ENCODE results near the gene MAK.

- PRO-cap, result no peak
These were observed 57.9 kb downstream of the RREB1 start for GRCh38 chr6:7165617-7166048.

- PRO-cap, result no peak
These were observed 96.3 kb downstream of the RREB1 start for GRCh38 chr6:7203777-7204648.

GRCh38 chr6:7231499-7231776 lies 81.6 kb downstream of the SSR1 start:
- PRO-cap, result no peak

DNA sequence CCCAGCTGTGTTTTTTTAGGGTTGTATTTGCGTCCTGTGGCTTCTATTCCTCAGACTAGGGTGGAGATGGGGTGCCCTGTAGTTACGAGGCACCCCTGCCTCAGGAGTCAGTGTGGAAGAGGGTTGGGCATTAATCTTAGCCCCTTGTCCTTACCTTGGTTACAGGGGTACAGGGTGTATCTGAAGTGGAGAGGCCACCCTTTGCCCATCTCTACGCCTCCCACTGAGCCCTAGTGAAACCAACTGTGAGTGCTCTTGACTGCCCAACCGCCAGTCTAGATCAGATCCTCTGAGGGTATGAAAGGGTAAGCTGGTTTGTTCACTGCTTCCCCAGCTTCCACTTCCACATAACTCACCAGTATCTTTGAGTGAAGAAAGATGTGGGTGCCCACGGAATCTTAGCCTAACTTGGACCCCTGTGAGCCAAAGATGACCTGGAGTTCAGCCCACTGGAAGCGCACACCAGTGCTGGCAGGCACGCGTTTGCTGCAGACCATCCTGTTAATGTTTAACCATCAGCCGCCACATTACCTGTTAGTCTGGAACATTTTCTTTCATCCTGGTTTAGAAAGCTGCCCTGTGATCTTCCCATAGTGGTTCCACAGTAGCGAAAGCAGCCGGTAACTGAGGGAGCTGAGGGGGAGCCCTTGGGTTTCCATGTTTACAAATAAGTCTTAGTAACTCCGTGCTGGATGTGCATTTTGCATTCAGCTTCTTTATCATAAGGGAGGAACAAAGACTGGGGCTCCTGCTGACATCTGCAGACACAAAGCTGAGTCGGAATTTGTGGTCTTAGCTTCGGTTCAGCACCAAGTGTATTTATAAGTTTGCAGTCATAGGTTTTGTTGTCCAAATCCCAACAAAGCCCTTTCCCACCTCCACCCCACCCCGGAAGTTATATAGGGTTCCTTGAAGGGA lies 71.2 kb downstream of the SSR1 start:
- PRO-cap, result unidirectional peak, plus-strand start at position 591 of the sequence

DNA sequence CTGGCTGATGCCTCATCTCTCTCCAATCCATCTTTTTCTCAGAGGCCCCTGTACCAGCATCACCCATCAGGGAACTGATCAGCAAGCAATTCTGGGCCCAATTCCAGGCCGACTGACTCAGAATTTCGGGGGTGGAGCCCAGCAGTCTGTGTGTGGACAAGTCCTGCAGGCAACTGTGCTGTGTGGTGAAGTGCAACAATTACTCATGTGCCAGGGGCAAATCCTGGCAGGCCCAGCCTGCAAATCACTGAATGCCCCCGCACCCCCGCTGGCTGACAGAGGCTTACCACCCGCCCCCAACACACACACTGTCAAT lies 45.6 kb downstream of the SSR1 start:
- PRO-cap, result no peak

DNA sequence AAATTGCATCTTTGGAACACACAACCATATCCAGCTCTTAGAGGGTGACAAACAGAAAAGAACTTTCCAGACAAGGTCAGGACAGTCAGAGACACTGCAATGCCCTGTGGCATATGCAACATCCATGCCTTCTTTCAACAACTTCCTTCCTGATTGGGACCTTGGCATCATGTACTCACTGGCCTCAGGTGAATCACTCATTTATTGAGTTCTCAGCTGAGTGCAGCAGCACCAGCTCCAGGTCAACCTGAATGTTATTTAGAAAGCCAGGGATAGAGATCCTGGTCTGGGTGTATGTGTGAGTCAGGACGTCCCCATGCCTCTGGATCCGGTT lies 54.3 kb downstream of the SNRNP48 start:
- PRO-cap, result no peak

DNA sequence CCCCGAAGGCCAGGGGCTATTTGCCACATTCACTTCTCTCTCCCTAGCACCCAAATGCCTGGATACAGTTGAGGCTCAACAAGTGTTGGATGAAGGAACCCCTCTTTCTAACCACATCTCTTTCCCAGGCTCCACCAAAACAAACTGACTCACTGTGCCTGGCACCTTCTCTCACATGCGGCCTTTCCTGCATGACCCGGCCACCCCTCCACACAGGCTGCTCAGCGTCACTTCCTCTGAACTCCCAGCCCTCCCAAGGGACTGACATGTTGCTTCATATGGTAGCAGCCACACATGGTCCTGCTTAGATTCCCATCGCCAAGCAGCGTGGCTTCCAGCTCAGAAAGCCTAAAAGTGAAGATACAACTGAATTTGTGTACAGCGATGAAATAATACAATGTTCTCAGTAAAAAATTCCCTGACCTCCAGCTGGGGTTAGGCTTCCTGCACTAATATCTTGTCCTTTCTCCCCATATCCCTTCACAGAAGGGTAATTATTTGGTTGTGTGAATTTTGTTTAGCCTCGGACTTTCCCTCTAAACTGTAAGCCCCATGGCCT lies 4.9 kb upstream of the TXNDC5 start:
- PRO-cap, result no peak

- PRO-cap, result no peak
These were observed 603.8 kb downstream of the TFAP2A start for GRCh38 chr6:9811038-9811436.

- PRO-cap, result no peak
These were observed 98.7 kb downstream of the TFAP2A start for GRCh38 chr6:10316108-10316728.

DNA sequence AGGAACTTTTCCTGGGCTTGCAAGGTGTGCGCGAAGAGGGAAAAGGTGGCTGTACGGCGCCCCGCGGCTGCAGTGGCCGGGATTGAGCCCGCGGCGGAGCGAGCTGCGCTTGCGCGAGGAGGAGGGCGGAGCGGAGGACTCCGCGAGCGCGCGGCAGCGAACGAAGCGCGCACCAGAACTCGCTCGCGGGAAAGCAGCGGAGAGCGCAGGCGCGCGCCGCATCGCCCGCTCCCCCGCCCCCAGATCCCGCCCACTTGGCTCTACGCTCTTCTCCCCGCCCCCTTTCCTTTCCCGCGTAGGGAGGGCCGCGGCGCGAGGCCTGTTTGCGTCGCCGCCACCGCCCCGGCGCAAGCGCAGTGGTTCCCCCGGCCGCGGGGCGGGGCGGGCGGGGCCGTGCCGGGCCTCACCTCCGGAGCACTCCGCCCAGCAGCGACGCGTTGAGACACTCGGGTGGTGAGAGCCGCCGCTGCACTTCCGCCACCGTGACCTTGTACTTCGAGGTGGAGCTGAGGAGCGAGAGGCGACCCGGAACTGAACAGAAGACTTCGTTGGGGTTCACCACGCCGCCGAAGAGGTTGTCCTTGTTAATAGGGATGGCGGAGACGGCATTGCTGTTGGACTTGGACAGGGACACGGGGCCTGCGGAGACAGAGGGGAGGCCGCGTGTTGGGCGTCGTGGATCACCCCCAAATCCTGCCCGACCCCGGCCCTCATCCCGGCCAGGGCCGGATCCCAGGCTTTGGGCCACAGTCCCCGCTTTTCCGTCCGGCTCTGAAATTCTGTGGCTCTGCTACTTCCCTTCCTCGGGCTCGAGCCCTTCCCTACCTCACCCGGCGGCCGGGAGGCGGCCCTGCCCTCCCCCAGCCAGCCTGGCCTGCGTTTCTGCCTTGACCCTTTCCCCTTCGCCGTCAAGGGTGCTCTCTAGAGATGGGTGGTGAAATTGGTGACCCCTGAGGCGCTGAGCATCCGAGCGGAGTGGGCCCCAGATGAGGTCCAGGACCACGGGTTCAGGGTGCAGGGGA lies 10.5 kb downstream of the TFAP2A start:
- PRO-cap, result bidirectional peak, plus-strand start at position 128 of the sequence, minus-strand start at position 74 of the sequence; bidirectional peak, plus-strand start at position 426 of the sequence, minus-strand start at position 195 of the sequence

DNA sequence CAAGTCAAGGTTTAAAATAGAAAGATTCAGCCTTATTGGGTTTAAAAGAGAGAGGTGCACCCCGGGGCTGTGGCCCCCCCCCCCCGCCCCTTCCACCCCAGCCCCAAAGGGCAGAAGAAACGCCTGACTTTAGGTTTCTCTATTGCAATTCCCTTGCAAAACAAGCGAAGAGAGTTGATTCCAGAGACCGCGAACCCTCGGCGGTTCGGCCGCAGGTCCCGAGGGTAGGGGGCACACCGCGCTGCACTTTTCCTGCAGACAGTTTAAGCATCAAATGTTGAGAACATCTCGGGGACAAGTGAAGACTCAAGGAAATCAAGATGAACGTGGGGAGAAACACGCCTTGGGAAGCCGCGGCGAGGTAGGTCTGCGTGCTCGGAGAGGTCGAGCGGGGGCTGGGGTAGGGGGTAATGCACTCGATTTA lies 3.9 kb downstream of the TFAP2A start:
- PRO-cap, result no peak

GRCh38 chr6:10411398-10411912 lies 3.4 kb downstream of the TFAP2A start:
- PRO-cap, result no peak

GRCh38 chr6:10522734-10523588 lies 1.8 kb downstream of the GCNT2 start:
- PRO-cap, result no peak

GRCh38 chr6:10526158-10526634 lies 5.0 kb downstream of the GCNT2 start:
- PRO-cap, result bidirectional peak, plus-strand start at chr6:10526474, minus-strand start at chr6:10526285

DNA sequence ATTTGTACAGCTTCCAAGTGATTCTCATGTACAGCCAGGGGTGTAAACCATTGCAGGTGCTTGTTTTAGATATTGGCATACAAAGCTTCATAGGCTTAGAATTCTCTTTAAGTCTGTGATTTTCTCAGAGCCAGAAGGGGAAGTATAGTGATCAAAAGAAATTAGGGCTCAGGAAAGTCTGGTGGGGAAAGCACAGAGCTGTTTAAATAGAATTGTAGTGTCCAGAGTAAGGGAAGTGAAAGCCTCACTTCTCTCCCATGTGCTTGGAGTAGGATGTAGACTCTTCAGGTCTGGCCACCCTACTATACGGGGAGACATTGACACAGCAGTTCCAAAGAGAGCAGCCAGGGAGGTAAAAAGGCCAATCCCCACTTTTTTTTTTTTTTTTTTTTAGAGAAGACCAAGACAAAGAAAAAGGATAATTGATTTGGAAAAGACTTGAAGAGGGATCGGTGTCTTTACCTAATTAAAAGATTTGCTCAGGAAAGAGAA lies 10.4 kb downstream of the GCNT2 start:
- PRO-cap, result no peak

DNA sequence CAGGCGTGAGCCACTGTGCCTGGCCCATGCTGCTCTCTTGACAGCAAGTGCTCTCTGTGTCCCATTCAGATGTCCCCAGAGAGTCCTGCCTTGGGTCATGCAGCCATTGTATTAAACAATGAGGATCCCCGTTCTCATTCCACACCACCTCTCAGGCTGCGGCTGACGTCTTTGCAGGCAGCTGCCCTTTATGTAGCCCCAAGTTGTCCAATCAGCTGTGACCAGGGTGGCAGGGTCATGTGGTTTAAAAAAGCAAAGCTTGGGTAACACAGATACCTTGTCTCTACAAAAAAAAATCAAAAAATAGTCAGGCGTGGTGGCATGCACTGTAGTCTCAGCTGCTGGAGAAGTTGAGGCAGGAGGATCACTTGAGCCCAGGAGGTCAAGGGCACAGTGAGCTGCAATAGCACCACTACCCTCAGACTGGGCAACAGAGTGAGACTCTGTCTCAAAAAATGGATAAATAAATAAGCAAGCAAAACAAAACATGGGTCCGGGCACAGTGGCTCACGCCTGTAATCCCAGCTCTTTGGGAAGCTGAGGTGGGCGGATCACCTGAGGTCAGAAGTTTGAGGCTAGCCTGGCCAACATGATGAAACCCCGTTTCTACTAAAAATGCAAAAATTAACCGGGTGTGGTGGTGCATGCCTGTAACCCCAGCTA lies 13.4 kb downstream of the GCNT2 start:
- PRO-cap, result no peak

DNA sequence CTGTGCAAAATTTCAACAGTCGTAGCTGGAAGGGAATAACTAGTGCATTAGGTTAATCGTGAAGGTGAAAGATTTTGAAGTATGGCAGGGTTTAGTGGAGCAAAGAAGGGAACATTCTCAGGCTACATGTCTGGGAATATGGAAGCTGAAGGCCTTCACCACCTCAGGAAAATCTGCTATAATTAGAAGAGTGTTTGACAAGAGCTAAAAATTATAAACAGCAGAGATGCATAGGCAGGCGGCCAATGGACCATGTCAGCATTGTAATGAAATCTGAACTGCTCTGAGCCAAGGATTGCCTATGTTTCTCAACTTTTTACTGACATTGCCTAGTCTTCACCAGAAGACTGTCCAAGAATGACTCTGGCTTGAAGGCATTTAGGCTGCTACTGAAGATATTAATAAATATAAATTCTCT lies 84.2 kb downstream of the C6orf52 start:
- PRO-cap, result no peak

- PRO-cap, result bidirectional peak, plus-strand start at chr6:10838644, minus-strand start at chr6:10838519
These were observed at the start of gene MAK for GRCh38 chr6:10837582-10839003. TSS of gene MAK (minus strand) at chr6:10838539.

DNA sequence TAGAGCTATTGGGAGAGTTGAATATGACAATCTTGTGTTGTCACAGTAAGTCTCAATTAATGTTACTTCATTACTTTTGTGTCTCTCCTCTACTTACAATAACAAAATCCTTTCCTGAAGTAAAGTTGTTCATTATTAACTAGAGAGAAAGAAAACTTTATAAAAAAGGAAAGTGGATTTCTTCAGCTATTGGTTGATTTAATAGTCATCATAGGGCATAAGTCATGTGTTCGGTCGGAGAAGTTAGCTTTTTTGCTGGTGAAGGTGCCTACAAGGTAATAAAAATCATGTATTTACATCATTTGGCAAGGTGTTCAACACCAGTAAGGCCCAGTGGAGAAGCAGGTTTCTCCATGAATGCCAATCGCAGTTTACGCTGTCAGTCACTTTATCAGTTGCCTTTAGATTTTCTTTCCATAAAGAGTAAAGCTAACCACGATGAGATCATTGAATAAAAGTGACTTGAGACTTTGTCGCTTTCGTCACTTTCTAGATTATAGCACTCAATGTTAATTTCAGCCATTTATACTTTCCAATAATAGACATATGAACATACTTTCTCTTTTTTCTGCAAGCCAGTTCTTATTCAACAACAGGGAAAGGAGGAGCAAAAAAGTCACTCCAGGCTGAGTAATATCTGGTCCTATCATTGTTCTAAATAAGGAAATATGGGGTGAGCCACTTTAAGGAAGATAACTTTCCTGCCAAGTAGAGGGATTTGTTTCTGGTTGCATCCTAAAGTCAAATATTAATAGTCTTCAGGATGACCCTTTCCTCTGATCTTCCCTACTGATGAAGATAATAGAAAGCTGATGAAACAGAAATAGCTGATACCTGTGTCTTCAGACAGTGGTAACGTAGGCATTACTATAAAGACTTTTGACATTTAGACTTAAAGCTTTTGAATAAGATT lies 1.8 kb downstream of the NEDD9 start:
- PRO-cap, result bidirectional peak, plus-strand start at position 578 of the sequence, minus-strand start at position 375 of the sequence

DNA sequence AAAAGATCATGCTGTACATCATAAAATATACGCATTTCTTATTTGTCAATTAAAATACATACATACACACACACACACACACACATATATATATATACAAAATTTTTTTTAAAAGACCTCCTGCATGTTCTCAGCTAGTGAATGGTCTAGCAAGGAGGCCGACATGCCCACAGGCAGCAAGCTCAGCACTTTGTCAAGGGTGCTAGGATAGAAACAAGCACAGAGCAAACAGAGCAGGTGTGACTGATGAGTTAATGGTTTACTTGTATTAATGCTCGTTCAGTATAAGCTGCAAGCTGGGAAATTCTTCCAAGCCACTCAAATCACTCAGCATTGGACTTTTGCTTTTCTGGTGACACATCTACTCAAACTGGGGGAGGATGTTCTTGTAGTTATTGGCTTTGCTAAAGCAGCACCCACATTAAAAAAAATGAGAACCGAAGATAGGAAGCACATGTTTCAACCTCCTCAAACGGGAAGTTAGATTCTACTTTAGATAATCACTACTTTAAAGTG lies 43.1 kb upstream of the NEDD9 start:
- PRO-cap, result no peak